Ureter (tissue), 1 donor: ENCODE results near the gene C5orf34.

DNA sequence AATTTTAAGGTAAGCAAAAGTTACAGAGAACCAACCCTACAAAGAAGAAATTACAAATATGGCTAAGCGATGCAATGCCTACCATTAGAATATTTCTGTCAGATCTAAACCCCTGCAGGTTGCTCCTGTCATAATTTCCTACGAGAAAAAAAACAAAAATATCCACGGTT lies 980 bp upstream of the ANXA2R start:
- PRO-cap = no peak

DNA sequence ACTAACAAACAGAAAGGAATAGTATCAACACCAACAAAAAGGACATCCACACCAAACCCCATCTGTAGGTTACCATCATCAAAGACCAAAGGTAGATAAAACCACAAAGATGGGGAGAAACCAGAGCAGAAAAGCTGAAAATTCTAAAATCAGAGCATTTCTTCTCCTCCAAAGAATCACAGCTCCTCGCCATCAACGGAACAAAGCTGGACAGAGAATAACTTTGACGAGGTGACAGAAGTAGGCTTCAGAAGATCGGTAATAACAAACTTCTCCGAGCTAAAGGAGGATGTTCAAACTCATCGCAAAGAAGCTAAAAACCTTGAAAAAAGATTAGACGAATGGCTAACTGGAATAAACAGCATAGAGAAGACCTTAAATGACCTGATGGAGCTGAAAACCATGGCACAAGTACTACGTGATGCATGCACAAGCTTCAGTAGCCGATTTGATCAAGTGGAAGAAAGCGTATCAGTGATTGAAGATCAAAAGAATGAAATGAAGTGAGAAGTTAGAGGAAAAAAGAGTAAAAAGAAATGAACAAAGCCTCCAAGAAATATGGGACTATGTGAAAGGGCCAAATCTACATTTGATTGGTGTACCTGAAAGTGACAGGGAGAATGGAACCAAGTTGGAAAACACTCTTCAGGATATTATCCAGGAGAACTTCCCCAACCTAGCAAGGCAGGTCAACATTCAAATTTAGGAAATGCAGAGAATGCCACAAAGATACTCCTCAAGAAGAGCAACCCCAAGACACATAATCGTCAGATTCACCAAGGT lies 14.1 kb upstream of the ANXA2R start:
- PRO-cap = no peak

DNA sequence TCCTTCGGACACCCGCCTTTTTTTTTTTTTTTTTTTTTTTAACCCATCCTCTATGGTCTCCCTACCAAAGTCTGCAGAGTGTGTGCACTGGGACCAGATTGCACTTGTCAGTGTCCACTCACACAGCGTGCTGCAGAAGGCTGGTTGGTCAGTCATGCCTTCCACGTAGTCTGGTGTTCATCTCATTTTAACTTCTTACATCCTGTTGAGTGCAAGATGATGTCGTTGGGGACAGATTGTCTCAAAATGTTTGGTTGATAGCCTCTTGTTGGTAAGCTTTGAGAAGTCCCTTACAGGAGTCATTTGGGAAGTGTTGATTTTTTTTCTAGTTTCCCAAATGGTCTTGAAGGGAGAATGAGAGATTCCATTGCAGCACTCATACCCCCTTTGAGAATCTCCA lies 1.5 kb downstream of the ZNF131 start:
- PRO-cap = no peak

DNA sequence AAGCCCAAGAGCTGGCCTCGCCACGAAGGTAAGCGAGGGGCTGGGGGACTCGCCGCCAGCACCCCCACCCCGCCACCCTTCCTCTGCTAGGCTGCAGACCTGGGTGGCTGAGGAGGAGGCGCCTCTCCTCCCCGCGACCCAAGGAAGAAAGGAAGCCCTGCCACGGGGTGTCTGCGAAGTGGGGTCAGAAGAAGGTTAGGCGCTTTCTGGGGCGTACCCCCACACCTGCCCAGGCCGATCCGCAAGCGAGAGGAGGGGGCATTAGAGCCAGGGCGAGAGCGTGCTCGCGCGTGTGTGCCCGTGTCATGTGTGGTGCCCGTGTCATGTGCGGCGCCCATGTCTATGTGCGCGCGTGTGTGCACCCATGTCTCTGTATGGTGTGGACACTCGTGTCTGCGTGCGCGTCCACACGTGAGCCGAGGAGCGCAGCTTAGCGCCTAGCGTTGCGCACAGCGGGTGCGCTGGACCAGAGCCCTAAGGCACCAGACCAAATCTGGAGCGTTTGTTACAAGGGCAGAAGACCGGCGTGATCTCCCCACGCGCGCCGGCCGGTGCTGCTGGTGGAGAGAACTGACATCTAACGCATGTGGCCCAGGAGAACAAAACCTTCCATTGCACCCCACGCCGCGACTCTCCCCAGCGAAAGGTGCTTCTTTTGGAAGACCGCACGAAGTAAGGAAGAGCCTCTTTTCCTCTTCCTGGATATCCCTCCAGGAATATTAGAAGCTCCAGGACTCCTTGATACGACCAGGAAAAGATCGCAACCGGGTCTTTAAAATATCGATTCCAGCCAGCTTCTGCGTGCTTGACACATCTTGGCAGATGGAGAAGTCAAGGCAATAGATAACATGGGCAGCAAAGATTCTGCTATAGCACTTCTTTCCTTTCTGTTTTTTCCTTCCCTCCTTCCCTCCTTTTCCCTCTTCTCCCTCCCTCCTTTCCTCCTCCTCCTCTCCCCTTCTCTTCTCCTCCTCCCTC lies 648 bp downstream of the NIM1K start:
- PRO-cap = no peak

GRCh38 chr5:43287292-43287606 lies 26.0 kb downstream of the HMGCS1 start:
- PRO-cap = no peak

- PRO-cap = no peak
Measured at GRCh38 chr5:43298462-43299124, 14.6 kb downstream of the HMGCS1 start.

GRCh38 chr5:43411294-43411979 lies 754 bp downstream of the CCL28 start:
- PRO-cap = no peak

GRCh38 chr5:43514395-43515703 lies at the start of gene C5orf34:
TSS of gene C5orf34 (minus strand) at chr5:43515148.
- PRO-cap = bidirectional peak, plus-strand start at chr5:43515264, minus-strand start at chr5:43515148

GRCh38 chr5:43613274-43613708 lies 10.3 kb downstream of the NNT start:
- PRO-cap = no peak

- PRO-cap = no peak
Measured at GRCh38 chr5:43619454-43620298, 16.7 kb downstream of the NNT start.

DNA sequence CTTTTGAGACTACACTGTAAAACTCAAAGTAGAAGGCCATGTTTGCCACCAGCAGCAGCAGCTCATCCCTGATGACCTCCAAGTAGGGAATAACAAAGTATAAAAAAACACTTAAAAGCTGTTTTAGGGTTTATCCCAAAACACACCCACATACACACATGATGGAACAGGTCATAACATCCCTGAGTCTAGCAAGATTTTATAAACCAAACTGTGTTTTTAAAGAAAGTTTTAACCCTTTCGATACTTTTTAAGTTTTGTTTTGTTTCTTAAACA lies 33.9 kb upstream of the FGF10 start:
- PRO-cap = no peak

GRCh38 chr5:44814844-44815298 lies 6.1 kb downstream of the MRPS30 start:
- PRO-cap = no peak

- PRO-cap = no peak
Measured at GRCh38 chr5:44826251-44827577, 18.0 kb downstream of the MRPS30 start.

GRCh38 chr5:44875493-44876475 lies 67.0 kb downstream of the MRPS30 start:
- PRO-cap = no peak

DNA sequence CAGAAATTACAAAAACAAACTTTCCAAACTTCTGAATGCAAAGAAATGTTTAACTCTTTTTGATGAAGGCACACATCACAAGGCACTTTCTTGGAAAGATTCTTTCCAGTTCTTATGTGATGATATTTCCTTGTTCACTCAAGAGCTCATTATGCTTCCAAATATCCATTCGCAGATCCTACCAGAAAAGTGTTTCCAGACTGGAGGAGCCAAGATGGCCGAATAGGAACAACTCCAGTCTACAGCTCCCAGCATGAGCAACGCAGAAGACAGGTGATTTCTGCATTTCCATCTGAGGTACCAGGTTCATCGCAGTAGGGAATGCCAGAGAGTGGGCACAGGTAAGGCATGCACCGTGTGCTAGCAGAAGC lies 497.0 kb upstream of the HCN1 start:
- PRO-cap = no peak

GRCh38 chr5:50440599-50440970 lies 503 bp downstream of the EMB start:
- PRO-cap = no peak

- PRO-cap = no peak
Measured at GRCh38 chr5:50794666-50795398, 128.4 kb downstream of the PARP8 start.

DNA sequence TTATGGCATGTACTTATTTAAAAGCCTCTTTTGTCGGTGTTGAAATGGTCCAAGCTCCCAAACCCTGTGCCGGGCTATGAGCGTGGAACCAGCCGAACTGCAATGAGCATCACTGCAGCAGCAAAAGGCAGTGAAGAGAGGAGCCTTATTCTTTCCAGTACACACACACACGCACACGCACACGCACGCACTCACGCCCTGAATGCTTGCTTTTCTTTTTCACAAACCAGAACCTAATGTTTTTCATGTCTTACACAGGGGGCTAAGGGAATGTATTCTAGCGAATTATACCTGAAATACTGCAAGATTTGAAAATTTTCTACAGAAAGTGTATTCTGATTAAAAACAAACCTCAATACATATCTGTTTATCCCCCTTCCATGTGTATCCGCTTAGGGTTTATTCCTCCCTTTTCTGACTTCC lies 297.9 kb downstream of the PARP8 start:
- PRO-cap = no peak

GRCh38 chr5:51226146-51226914 lies 156.9 kb upstream of the ISL1 start:
- PRO-cap = no peak

GRCh38 chr5:51381676-51382065 lies 1.6 kb upstream of the ISL1 start:
- PRO-cap = no peak